Left lung (tissue), 1 donor: ENCODE data around the genes MORC3 and CHAF1B.

DNA sequence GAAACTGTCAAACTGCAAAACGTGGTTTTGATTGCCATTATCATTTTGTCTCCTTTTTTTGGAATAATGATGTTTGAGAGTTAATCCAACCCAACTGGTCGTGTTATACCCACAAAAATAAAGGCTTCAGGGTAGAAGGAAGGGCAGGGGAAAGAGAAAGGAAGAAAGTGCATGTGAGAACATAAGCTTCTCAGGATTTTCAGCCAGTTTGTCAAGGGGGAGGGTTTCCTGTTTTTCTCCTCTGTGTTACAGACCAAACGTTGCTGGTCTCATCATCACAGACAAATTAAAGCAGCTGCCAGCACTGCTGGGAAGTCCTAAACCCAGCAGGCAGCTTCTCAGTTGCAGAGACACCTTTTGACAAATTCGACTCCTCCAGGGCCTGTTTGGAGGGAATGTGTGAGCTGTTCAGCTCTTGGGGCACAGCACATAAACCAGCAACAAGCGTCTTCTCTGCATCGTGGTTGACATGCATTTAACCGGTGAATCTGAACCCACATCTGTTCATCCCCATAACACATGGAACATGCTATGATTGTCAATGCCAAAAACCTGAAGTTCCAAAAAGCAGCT lies 454.5 kb upstream of the RUNX1 start:
- PRO-cap: no peak

GRCh38 chr21:35852681-35853081 lies 207.6 kb downstream of the SETD4 start:
- PRO-cap: no peak

GRCh38 chr21:36134537-36134784 lies 418 bp upstream of the CBR3 start:
- PRO-cap: no peak

GRCh38 chr21:36159428-36159986 lies 2.9 kb downstream of the DOP1B start:
- PRO-cap: no peak

GRCh38 chr21:36197379-36197639 lies 40.7 kb downstream of the DOP1B start:
- PRO-cap: no peak

DNA sequence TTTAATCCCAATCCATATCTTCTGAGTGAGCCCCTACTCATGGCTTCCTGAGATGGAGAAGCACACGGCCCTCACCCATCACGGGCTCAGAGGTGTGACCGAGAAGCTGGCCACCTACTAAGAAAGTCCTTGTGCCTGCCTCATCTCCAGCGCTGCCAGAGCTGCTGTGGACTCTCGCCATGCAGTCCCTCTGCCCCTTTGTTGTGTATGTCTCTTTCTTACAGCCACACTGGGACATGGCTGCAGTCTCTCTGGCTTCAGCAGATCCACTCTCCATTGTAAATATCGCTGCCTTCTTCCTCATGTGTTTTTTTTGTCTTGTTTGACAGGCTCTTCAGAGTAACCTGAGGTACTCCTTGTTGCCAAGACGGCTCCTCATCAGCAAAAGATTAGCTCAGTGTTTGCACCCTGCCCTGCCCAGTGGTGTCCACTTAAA lies 42.1 kb downstream of the DOP1B start:
- PRO-cap: no peak

DNA sequence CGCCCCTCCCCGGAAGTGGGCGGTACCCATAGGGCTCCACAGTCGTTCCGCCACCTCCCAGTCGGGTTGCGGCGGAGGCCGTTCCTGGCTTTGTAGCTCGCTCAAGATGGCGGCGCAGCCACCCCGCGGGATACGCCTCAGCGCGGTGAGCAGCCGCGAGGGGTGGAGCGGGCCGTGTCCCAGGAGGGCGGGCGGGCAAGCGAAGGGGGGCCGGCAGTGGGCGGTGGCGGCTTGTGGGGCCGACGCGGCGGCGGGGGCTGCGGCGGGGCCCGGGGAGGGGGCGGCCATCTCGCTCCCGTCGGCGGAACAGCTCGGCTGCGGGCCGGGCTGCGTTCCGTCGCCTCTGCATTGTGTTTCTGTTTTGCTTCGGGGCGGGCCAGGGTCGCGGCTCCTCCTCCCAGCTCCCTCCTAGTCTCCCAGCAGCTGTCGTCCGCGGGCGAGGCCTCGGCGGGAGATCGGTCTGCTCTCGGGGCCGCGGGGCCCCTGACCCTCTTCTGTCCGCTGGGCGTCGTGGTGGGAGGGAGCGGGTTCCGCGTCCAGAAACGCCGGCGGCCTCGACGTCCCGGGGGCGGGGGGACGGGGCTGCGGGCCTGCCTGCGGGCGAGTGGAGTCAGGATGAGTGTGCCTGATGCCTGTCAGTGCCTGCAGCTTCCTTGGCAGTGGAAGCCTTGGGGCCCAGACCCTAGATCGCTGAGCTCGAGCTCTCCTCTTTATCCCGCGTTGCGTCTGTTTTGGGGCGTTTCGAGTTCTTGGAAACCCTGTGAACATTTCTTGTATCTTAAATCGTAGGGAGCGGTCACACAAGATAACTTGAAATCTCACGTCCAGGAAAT lies at the start of gene MORC3:
TSS of gene MORC3 (plus strand) at position 39 of the 833 bp plus-strand sequence.
- PRO-cap: bidirectional peak, plus-strand start at position 64 of the sequence, minus-strand start outside the sequence; bidirectional peak, plus-strand start at position 422 of the sequence, minus-strand start at position 485 of the sequence

DNA sequence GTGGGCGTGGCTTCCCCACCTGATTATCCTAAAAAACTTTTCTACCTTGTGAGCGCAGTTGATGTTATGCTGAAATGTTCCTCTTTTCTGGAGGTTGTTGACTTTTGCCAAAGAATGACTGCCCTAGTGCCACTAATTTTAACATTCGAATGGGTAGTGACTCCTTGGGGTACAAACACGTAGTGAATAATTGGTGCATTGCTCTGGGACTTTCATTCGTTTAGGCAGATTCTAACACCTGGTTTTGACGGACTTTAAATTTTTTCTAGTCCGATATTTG lies 935 bp downstream of the MORC3 start:
- PRO-cap: no peak

DNA sequence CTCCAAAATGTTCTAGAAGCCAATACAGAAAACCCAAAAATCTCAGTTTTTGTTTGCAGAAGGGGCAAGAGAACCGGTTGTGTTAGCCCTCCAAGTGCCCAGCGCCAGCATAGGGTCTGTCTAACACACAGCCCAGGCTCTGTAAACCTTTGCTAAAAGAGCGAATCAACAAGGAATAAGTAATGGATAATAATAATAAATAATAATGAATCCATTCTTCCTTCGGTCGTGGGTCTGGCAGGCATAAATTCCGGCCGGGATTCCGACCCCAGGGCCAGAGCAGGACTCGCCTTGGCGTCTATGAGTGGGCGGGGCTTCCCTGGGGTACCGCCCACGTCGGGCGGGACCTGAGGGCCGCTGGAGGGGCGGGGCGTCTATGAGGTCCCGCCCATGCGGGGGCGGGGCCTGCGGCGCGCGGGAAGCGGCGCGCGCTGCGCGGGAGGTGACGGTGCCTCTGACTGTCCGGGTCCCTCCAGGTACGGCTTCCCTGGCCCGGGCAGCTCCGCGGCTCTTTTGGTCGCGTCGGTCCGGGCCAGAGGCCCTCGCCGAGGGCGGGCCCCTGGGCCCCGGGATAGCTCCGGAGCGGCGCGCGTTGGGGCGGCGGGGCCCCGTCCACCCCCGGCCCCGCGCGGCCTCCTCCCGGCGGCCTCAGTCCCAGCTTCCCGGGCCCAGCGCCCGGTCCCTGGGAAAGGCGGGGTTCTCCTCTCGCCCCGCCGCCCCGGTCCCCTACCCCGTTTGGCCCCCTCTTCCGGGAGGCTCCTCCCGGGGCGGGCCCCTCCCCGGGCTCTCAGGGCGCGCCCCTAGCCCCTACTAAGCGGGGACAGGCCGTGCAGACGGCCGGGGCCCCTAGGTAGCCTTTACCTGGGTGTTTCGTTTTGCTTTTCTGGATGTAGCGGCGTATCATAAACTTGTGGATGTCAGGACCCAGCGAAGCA lies at the start of gene CHAF1B:
TSS of gene CHAF1B (plus strand) at position 417 of the 935 bp plus-strand sequence.
- PRO-cap: bidirectional peak, plus-strand start at position 417 of the sequence, minus-strand start at position 299 of the sequence

- PRO-cap: no peak
These were observed 826 bp downstream of the CHAF1B start for GRCh38 chr21:36385911-36386524.

DNA sequence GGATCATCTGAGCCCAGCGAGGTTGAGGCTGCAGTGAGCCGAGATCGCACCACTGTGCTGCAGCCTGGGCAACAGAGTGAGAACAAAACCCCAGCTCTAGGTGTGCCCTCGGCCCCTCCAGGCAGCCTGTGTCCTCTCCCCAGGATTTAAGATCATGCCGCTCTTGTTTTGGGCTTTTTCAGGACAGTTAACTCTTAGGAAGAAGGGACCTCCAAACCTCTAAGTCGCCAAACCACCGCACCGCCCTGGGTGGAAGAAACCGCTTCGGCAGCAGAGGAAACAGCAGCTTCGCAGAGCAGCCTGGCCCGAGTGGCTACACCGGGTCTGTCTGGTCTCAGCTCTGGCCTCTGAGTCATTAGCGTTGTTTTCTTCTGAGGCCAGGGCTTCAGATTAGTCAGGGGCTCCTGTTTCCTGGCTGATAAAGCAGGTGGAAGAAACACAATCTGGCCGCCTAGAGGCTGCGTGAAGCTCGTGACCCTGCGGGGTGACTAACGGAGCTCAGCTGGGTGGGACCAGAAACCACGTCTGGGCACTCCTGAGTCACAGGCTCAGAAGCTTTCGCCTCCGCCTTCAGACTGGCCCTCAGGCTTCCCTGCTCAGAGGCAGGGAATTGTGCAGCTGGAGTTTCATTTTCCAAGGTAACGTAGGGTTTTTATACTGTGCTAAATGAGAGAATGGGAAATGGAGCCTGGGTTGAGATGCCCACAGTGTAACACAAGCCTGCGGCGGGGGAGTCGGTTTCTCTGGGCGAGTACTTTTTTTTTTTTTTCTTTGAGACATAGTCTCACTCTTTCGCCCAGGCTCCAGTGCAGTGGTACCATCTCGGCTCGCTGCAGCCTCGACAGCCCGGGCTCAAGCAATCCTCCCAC lies 44.8 kb downstream of the CHAF1B start:
- PRO-cap: bidirectional peak, plus-strand start at position 558 of the sequence, minus-strand start at position 342 of the sequence

GRCh38 chr21:36495592-36496041 lies 15.7 kb upstream of the CLDN14 start:
- PRO-cap: no peak

DNA sequence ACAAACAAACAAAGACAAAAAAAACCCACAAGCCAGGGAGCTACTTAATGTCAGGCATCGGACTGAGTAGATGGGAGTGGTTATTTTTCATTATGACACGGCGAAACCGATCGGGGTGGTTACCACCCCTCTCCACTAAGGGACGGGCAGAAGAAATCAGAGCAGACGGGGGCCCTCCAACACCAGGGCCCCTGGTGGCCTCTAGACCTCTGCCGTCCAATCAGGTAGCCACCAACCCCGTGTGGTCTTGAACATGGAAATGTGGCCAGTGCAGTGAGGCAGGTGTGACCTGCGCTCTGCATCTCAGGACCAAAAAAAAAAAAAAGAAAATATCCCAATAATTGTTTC lies 48.1 kb downstream of the SIM2 start:
- PRO-cap: no peak

- PRO-cap: no peak
These were observed 10.8 kb downstream of the TTC3 start for GRCh38 chr21:37083585-37084423.

DNA sequence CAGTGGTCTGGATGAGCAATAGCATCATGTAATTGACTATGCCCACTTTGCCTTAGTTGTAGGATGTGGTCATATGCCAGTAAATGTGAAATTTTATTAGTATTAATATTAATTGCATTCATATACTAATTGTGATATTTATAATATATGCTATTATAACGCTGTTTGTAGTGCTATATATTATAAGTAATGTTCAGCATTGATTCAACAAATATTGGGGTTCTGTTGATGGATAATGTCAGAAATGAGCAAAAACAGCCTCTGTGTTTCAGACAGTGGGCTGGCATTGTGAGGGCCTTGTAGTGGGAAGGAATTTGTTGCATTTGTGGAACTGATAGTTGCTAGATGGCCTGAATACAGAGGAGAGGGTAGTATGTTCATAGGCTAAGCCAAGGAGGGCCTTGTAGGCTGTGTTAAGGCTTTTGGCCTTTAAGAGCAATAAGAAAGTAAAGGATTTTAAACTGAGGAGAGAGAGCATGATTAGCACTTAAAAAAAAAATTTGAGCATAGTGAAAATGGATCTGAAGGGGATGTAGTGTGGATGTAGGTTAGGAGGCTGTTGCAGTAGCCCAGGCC lies 30.5 kb downstream of the TTC3 start:
- PRO-cap: no peak

DNA sequence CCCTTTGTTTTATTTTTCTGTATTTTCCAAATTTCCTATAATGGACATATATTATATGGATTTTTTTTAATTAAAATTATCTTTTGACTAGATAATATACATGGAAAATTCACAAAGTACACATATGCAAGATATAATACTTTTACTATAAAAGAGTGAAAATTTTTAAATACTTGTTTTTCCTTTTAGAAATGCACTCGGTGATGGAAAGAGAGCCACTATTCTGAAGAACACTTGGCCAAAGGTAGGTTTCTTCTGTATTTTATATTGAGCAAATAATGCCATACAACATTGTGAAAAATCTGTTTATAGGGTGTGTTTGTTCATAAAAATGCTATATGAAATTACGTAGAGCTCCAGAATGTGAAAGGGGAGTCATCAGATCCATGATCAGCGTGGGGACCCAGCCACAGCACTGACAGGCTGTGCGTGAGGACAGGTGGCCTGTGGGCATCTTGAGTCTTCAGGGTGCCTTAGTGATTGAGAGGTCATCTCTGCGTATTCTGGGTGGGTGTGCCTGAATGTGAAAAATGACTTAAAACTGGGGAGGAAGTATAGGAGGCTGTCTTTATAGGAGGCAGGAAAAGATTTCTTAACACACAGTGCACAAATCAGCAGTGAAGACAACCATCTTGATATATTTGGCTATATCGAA lies 35.3 kb downstream of the TTC3 start:
- PRO-cap: no peak

- PRO-cap: no peak
These were observed 93.2 kb downstream of the TTC3 start for GRCh38 chr21:37166143-37166749.

GRCh38 chr21:37375705-37376580 lies 9.4 kb downstream of the DYRK1A start:
- PRO-cap: no peak

GRCh38 chr21:37430284-37431017 lies 63.9 kb downstream of the DYRK1A start:
- PRO-cap: no peak

DNA sequence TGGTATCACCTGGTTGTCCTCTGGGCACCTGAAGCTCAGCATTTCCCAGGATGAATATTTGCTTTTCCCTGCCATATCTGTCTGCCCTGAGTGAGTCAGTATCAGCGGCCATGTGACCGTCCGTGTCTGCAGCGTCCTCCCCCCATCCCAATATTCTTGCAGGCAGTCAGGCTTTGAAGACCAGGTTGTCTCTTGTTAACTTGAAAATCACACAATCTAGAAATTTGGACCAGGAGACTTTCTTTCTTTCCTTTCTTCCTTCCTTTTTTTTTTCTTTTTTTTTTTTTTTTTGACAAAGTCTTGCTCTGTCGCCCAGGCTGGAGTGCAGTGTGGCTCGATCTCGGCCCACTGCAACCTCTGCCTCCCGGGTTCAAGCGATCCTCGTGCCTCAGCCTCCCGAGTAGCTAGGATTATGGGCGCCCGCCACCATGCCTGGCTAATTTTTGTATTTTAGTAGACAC lies 198.7 kb downstream of the DYRK1A start:
- PRO-cap: no peak